ENCODE measurements around a stretch of chr15.

- RRBS, result no CpG with 5 or more reads among the region's 8 CpGs
Measured at GRCh38 chr15:101683935-101684494, 31.8 kb upstream of the TM2D3 start.

DNA sequence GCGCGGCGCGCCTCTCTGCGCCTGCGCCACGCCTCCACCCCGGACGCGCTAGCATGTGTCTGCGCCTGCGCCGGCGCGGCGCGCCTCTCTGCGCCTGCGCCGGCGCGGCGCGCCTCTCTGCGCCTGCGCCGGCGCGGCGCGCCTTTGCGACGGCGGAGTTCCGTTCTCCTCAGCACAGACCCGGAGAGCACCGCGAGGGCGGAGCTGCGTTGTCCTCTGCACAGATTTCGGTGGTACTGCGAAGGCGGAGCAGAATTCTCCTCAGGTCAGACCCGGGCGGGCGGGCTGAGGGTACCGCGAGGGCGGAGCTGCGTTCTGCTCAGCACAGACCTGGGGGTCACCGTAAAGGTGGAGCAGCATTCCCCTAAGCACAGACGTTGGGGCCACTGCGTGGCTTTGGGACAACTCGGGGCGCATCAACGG lies 168.1 kb downstream of the OR4F15 start:
- RRBS, result no CpG with 5 or more reads among the region's 56 CpGs